A375 (cell line): ENCODE measurements around a stretch of chr11.

- RAMPAGE, long total RNA = no peak
Observed at GRCh38 chr11:10285393-10285628, 8.7 kb downstream of the SBF2 start.

GRCh38 chr11:10294421-10295145, 564 bp upstream of the SBF2 start:
- RAMPAGE, long total RNA = no peak

DNA sequence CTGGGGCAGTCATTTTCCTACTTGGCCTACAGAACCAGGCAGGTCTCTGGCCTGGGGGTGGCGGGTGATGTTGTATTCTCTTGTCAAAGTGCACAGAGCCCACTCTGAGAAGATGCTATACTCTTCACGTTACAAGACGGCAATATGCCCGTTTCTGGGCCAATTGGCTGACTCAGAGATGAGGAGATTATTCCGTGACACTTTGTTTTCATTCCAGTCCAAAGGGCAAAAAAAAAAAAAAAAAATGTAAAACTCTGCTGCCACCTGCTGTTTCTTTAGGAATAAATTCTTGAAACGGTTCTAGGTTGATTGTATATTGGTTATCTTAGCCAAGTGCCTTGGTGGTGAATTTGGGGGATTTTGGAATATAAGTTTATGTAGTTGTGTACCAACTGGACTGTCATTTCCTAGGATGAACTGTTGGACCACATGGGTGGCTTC, 18.1 kb downstream of the ADM start:
- RAMPAGE, long total RNA = no peak

- RAMPAGE, long total RNA = no peak
Observed at GRCh38 chr11:10326806-10327124, 21.9 kb downstream of the ADM start.

- RAMPAGE, long total RNA = no peak
Observed at GRCh38 chr11:10351463-10352181, 46.7 kb downstream of the ADM start.

DNA sequence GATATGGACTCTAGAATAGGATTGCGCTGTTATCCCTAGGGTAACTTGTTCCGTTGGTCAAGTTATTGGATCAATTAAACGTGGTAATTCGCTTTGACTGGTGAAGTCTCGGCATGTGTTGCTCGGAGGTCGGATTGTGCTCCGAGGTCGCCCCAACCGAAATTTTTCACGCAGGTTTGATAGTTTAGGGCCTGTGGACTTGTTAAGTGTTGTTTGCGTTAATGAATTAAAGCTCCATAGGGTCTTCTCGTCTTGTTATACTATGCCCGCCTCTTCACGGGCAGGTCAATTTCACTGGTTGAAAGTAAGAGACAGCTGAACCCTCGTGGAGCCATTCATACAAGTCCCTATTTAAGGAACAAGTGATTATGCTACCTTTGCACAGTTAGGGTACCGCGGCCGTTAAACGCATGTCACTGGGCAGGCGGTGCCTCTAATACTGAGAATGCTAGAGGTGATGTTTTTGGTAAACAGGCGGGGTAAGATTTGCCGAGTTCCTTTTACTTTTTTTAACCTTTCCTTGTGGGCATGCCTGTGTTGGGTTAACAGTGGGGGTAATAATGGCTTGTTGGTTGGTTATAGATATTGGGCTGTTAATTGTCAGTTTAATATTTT, 33.0 kb downstream of the RNF141 start:
- RAMPAGE, long total RNA = no peak

GRCh38 chr11:10809034-10810082, 632 bp upstream of the EIF4G2 start:
- RAMPAGE, long total RNA = no peak

GRCh38 chr11:11909758-11910597, 68.2 kb downstream of the USP47 start:
- RAMPAGE, long total RNA = no peak

- RAMPAGE, long total RNA = no peak
Observed at GRCh38 chr11:11910964-11911788, 69.4 kb downstream of the USP47 start.

GRCh38 chr11:11916798-11917790, 75.3 kb downstream of the USP47 start:
- RAMPAGE, long total RNA = no peak

DNA sequence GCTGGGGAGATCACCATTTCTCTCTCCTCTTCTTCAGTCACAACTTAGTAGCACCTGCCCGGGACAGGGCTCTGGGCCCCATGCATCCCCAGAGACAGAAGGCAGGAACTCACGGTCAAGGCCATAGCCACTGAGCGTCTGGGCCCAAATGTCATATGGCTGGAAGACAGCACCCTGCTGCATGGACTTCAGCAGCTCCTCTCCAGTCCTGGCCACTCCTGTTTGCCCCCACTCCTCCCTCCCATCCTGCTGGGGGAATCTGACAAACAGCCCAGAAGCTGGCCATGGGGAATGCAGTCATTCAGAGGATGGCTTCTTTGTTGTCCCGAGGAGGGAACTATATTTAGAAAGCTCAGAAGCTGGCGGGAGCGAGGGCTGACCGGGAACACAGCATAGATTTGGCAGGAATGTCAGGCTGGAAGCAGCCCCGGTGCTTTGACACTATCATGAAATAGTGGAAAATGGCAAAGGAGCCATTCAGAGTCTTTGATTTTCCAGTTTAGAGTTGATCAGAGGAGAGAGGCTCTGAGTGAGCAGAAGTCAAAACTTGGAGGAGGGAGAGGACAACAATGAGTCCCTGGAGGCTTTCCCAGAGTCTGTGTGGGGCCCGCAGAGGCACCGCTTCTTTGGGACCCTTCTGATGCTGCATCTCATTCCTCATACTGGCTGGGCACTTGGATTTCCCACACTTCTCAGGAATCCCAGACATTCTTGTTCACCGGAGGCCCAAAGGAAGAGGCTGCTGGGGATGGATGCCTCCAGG, 34.9 kb downstream of the DKK3 start:
- RAMPAGE, long total RNA = no peak

- RAMPAGE, long total RNA = no peak
Observed at GRCh38 chr11:11995625-11996139, 12.7 kb downstream of the DKK3 start.

GRCh38 chr11:12009622-12009895, 1.1 kb upstream of the DKK3 start:
- RAMPAGE, long total RNA = no peak

DNA sequence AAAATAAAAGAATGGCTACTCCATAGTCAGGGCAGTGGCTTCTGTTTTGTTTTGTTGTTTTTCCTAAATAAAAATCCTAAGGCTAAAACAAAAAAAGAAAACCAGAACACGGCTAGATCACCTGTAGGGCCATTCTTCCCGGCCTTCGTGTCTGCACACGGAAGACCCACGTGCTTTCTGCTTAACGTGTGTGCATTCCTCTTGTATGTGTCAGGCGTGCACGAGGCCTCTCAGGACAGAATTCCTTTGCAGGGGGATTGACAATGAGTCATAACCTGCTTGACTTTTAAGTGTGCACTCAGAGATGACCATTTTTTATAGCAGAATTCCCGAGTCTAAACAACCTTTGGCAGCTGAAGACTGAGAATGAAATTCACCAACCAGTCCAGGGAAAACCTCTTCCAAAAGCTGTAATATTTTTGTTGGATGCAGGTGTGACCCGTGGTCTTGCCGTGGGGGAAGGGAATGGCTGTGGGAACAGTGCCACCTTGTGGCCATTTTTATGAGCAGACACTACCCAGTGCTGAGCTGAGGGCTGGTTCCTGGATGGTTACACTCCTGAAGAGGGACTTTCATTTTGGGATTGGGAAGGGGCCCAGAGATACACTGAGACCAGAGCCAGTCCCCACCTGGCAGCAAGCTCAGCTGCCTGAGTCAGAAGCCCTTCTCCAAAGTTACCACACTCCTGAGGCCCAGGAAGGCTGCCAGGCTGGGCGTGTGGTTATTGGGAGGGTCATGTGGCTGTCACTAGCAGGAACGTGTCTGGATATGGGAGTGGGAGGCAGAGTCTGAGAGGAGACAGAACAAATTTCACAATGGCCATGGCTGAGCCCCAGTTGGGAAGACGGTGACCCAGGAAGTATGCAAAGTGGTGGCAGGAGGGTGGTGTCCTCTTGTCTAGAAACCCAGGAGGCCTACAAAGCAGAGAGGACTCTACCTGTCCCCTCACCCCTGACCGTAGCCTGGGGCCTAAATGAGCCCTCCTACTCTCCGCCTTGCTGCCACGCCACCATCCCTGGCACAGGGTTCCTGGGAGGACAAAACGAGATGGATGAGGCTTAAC, 35.8 kb upstream of the DKK3 start:
- RAMPAGE, long total RNA = no peak

DNA sequence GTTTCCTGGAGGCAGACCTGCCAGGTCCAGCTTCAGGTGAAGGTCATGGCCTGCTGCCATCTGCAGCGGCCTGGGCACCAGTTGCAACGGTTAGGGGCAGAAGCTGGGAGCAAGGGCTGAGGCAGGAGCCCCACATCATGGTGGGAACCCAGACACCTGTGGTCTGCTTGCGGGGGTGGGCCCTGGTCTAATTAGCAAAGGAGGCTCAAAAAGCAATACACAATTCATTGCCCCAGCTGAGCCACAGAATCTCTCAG, 42.6 kb upstream of the DKK3 start:
- RAMPAGE, long total RNA = no peak

DNA sequence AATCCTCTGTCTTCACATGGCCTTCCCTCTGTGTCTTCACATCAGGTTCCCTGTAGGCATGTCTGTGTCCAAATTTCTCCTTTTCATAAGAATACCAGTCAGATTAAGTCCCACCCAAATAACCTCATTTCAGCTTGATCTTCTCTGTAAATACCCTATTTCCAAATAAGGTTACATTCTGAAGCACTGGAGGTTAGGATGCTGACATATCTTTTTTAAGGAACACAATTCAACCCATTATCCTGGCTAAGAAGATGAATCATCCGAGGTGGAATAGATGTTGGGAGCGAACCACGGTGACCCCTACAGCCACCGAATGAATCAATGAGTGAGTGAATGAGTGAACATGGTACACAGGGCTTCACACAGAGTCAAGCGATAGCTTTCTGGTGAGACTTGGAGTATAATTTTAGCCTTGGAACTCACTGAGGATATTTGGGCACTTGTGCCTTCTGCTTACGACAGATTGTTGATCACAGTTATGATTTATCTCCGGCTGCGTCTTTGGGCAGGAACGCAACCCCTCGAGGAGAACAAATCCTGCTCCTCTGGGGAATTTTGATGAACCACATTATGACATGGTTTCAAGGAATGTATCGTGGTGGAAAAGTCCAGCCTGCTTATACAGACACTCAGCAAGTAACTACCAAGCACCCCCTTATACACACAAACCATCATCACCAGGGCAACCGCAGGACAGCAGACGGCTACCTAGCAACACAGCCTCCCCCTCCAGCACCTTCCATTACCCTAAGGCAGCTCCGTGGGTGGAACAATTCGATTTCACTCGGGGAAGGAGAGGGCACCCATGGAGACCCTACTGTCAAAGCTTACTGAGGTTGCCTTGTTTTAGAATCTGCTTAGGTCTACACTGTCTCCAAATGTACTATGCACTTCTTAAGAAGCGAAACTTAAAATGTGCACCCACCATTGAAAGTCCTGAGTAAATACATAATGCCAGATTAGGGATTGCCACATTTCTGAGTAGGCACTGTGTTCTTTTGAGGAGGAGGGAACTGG, 34.0 kb upstream of the MICAL2 start:
- RAMPAGE, long total RNA = no peak

DNA sequence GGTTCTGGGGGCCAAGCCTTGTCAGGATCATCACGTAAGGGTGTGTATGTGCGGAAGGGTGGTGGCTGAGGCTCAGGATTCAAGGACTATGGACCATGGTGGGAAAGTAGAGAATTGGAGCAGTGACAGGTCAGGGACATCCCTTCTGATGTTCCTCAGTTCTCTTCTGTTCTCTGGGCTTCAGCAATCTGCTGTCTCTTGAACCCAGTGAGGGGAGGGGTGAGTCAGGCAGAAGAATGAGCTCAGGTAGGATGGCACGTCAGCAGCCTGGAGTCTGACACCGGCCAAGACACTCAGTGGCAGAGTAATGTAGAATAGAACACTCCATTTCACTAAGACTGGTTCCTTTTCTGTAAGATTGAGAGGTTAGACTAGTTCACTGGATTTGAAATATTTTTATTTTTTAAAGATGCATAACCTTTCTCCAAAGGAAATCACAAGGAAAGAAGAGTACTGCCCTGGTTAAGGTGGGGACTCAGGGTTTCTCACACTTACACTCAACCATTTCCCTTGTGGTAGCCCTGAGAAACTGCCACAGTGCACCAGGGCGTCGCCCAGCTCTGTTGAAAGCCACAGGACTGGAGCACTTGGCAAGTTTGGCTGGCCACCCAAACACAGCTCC, 23.2 kb upstream of the MICAL2 start:
- RAMPAGE, long total RNA = no peak

DNA sequence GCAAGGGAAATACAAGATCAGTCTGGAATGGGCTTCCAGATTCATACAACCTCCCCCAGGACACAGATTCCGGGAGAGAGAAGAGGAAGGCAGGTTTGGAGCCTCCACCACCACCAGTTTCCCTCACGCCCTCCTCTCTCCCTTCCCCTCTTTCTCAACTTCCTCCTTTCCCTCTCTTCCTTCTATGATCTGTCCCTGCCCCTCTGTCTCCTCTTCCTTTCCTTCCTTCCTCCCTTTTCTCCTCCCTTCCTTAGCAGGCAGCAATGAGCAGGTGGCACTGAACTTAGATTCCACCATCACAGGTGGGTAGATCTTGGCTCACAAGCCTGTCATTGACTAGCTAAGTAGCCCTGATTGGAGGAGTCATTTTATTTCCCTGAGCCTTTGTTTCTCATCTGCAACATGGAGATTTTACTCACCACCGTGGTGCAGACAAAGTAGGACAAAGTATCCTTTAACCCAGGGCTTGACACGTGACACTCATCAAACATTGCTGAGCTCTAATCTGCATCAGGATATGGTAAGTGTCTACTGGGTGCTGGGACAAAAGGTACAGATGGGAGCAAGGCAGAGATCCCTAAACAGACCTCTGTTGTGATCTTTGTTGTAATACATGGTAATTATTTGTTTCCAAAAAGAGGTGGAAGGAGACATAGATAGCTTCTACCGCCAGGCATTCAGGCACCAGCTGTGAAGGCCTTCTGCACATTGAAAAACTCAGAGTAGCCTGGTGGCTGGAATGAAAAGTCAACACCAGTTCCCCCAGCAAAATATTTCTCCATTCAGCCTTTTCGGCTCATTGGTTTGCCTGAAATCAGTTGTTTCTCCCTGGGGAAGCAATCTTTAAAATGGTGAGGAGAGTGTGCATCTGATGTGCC, 18.5 kb upstream of the MICAL2 start:
- RAMPAGE, long total RNA = no peak

GRCh38 chr11:12103725-12104353, 6.6 kb upstream of the MICAL2 start:
- RAMPAGE, long total RNA = no peak

DNA sequence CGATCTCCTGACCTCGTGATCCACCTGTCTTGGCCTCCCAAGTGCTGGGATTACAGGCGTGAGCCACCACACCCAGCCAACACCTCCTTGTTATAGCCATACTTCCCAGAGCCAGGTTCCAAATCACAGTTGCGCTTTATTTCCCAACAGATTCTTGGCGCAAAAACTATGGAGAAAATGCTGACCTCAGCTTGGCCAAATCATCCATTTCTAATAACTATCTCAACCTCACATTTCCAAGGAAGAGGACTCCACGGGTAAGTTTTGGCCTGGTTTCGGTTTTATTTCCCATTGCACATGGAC, 116.4 kb downstream of the MICAL2 start:
- RAMPAGE, long total RNA = no peak